H1 (cell line): Measurements from ENCODE around the genes SRY, TSPY2, USP9Y, DAZ2 and CDY1B.

DNA sequence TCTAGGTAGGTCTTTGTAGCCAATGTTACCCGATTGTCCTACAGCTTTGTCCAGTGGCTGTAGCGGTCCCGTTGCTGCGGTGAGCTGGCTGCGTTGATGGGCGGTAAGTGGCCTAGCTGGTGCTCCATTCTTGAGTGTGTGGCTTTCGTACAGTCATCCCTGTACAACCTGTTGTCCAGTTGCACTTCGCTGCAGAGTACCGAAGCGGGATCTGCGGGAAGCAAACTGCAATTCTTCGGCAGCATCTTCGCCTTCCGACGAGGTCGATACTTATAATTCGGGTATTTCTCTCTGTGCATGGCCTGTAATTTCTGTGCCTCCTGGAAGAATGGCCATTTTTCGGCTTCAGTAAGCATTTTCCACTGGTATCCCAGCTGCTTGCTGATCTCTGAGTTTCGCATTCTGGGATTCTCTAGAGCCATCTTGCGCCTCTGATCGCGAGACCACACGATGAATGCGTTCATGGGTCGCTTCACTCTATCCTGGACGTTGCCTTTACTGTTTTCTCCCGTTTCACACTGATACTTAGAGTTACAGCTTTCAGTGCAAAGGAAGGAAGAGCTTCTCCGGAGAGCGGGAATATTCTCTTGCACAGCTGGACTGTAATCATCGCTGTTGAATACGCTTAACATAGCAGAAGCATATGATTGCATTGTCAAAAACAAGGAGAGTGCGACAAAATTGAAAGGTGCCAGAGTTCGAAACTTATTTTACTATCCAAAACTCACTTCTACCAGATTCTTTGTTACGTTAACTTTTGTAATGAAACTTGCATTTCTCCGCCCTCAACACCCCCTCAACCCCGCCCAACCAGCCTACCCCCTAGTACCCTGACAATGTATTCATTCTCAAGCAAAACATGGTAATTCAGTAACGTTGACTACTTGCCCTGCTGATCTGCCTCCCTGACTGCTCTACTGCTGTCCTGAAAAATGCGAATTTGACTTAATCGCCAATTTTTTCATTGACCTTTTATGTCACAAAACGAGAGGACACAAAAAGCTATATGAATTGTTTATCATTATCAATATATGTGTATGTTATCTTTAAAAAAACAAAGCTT lies at the start of gene SRY:
TSS of gene SRY (minus strand) at position 732 of the 1,063 bp plus-strand sequence.
- RRBS, result no CpG with 5 or more reads among the region's 40 CpGs
CAGE:
- cytosol, long polyA plus RNA, result start-site peak on the minus strand centred at position 733 of the sequence, 5 bp wide, 34 reads
- long polyA plus RNA, result no peak
- nucleus, long polyA plus RNA, result start-site peak on the minus strand centred at position 739 of the sequence, 17 bp wide, 52 reads

- RRBS, result no CpG with 5 or more reads among the region's 23 CpGs
CAGE:
- cytosol, long polyA plus RNA, result no peak
- long polyA plus RNA, result no peak
- nucleus, long polyA plus RNA, result no peak
Measured at GRCh38 chrY:6246153-6246438, at the start of gene TSPY2. Gene TSPY2 (plus strand): TSS chrY:6246223.

DNA sequence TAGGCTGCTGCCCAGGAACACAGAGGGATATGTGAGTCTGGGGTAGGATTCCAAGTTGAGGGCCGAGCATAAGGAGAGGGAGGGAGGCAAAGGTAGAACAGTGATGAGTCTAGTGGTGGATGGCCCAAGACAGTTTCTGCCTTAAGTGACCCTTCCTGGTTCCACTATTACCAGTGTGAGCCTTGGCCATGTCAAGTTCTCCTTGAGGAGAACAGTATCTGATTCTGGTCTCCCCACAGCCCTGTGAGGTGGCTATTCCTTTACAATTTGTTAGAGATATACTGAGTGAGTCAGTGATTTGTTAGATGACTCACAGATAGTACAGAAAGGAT lies 1519.6 kb downstream of the TSPY10 start:
- RRBS, result no CpG with 5 or more reads among the region's 1 CpG
CAGE:
- cytosol, long polyA plus RNA, result no peak
- long polyA plus RNA, result no peak
- nucleus, long polyA plus RNA, result no peak

GRCh38 chrY:12700993-12701370 lies at the start of gene USP9Y:
Gene USP9Y (plus strand): TSS chrY:12701231.
- RRBS, result no CpG with 5 or more reads among the region's 2 CpGs
CAGE:
- cytosol, long polyA plus RNA, result no peak
- long polyA plus RNA, result no peak
- nucleus, long polyA plus RNA, result no peak

GRCh38 chrY:13388547-13388799 lies 91.4 kb downstream of the UTY start:
- RRBS, result no CpG with 5 or more reads among the region's 1 CpG
CAGE:
- cytosol, long polyA plus RNA, result no peak
- long polyA plus RNA, result no peak
- nucleus, long polyA plus RNA, result no peak

- RRBS, result no CpG with 5 or more reads among the region's 51 CpGs
CAGE:
- cytosol, long polyA plus RNA, result no peak
- long polyA plus RNA, result no peak
- nucleus, long polyA plus RNA, result no peak
Measured at GRCh38 chrY:13478923-13479867, 638 bp downstream of the UTY start.

DNA sequence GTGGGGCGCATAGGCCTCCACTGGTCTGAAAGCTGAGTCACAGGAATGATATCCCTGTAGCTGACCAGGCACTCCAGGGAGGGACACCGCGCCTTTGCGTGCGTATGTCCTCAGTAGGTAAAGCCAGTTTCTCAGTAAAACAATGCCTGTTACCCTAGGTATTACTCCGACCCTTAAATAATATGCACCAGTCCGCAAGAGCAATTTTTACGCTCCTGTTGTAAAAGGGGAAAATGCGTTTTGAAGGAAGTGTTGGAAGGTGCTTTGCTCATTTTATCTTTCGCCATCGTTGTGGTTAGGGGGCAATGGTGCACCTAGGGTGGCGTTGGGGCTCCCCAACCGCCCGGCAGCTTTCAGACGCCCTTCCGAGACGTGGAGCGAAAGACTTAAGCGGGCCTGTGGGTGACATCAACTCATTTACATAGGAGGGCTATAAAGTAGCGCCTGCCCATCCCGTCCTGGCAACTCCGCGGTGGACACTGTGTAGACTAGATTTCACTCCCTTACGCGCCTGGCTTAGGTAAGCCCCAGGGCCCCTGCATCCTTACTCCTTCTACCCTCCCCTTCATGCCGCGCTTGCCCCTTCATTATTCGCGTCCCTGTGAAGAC lies 1.2 kb upstream of the TMSB4Y start:
- RRBS, result no CpG with 5 or more reads among the region's 29 CpGs
CAGE:
- cytosol, long polyA plus RNA, result start-site peak on the plus strand centred at position 471 of the sequence, 31 bp wide, 99 reads
- long polyA plus RNA, result start-site peak on the plus strand centred at position 364 of the sequence, 586 bp wide, 189 and 117 reads in 2 replicates
- nucleus, long polyA plus RNA, result start-site peak on the plus strand centred at position 460 of the sequence, 21 bp wide, 85 reads

DNA sequence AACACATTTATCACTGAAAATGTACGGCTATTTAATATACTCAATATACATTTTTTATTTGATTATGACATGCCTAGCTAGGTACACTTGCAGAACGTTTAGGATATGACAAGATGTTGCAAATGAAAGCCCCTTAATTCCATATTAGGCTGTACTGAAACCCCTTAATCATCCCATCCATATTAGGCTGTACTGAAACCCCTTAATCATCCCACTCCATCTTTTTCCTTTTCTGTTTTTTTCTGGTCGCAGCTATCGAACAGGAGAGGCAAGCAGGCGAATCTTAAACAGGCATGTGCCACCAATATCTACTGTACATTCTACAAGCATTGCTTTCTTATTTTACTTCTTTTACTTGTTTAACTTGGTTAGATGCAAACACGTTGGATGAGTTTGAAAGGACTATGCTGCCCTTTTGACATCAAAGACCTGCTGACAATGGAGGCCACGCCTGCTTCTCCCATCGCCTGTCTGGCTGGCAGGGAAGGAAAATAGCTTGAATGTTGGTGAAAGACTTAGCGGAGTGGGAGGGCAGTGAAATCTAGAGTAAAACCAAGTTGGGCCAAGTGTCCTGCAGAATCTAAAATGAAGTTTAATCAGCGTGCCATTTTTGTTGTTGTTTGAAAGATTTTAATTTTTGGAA lies 1.4 kb downstream of the TMSB4Y start:
- RRBS, result no CpG with 5 or more reads among the region's 10 CpGs
CAGE:
- cytosol, long polyA plus RNA, result no peak
- long polyA plus RNA, result no peak
- nucleus, long polyA plus RNA, result no peak

DNA sequence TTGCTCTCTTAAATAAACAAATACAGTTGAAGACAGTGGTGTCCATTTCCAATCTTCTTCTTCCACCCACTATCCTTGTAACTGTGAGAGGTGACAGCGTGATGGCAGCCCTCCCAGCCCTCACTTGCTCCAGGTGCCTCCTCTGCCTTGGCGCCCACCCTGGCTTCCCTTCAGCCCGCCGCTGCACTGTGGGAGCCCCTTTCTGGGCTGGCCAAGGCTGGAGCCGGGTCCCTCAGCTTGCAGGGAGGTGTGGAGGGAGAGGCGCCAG lies 215.4 kb upstream of the NLGN4Y start:
- RRBS, result no CpG with 5 or more reads among the region's 6 CpGs
CAGE:
- cytosol, long polyA plus RNA, result no peak
- long polyA plus RNA, result no peak
- nucleus, long polyA plus RNA, result no peak

- RRBS, result no CpG with 5 or more reads among the region's 3 CpGs
CAGE:
- cytosol, long polyA plus RNA, result no peak
- long polyA plus RNA, result no peak
- nucleus, long polyA plus RNA, result no peak
Measured at GRCh38 chrY:17342351-17342756, 537.7 kb downstream of the CDY2B start.

GRCh38 chrY:19067745-19068565 lies 294.4 kb upstream of the HSFY2 start:
- RRBS, result no CpG with 5 or more reads among the region's 3 CpGs
CAGE:
- cytosol, long polyA plus RNA, result no peak
- long polyA plus RNA, result no peak
- nucleus, long polyA plus RNA, result no peak

GRCh38 chrY:23219121-23219603 lies at the start of gene DAZ2:
Gene DAZ2 (plus strand): TSS chrY:23219533.
- RRBS, result no CpG with 5 or more reads among the region's 25 CpGs
CAGE:
- cytosol, long polyA plus RNA, result no peak
- long polyA plus RNA, result no peak
- nucleus, long polyA plus RNA, result no peak

DNA sequence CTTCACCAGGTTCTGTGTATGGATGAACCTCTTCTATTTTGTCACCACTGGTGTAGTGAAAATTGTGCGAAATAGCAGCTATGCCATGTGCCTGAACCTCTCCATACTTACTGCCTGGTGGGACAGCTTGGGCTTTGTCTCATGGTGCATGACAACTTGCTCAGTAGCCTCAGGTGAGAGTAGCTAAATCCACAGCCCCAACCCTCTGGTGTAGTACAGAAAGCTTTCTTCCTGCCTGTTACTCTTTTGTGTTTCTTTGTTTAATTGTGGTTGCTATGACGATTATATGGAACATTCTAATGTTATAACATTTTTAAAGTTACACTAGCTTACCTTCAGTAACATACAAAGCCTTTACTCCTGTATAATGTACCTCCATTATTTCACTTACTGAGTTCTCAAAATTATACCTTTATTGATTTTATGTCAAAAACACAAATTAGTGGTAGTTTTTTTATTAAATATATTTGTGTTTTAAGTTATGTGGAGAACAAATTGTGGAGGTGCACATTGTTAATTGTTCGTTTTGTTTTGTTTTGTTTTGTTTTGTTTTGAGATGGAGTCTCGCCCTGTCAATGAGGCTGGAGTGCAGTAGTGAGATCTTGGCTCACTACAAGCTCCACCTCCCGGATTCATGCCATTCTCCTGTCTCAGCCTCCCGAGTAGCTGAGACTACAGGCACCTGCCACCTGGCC lies at the start of gene CDY1B:
TSS of gene CDY1B (minus strand) at position 245 of the 695 bp plus-strand sequence.
- RRBS, result no CpG with 5 or more reads among the region's 6 CpGs
CAGE:
- cytosol, long polyA plus RNA, result no peak
- long polyA plus RNA, result no peak
- nucleus, long polyA plus RNA, result no peak